IMR-90 (cell line): ENCODE measurements around the gene FADS2.

DNA sequence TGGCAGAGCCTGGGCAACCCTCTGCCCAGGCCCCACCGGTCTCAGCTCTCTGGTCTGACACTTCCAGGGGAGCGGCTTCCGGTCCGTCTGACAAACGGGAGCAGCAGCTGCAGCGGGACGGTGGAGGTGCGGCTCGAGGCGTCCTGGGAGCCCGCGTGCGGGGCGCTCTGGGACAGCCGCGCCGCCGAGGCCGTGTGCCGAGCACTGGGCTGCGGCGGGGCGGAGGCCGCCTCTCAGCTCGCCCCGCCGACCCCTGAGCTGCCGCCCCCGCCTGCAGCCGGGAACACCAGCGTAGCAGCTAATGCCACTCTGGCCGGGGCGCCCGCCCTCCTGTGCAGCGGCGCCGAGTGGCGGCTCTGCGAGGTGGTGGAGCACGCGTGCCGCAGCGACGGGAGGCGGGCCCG is 36.0 kb downstream of the CD6 start:
- RRBS: 7% methylated on average over 3 of the region's 46 CpGs
CAGE:
- cytosol, long polyA plus RNA: no peak
- long polyA plus RNA: no peak
- nucleus, long polyA plus RNA: no peak

- RRBS: no CpG with 5 or more reads among the region's 10 CpGs
CAGE:
- cytosol, long polyA plus RNA: no peak
- long polyA plus RNA: no peak
- nucleus, long polyA plus RNA: no peak
These were observed 52.1 kb downstream of the CD6 start for GRCh38 chr11:61023560-61024018.

DNA sequence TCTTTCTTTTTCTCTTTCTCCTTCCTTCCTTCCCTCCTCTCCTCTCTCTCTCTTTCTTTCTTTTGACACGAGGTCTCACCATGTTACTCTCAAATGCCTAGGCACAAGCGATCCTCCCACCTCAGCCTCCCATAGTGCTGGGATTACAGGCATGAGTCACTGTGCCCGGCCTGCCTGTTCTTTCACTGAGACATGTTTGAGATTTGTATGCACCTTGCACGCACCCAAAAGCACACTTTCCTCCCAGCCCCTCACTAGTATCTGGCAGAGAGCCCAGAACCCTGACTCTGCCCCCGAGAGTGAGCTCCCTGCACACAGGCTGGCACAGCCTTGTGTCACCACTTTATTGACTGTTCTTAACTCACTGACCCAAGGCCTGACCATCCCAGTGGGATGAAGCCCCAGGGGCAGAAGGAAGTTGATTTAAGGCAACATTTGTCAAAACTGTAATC is 56.9 kb downstream of the CD6 start:
- RRBS: no CpG with 5 or more reads among the region's 5 CpGs
CAGE:
- cytosol, long polyA plus RNA: no peak
- long polyA plus RNA: no peak
- nucleus, long polyA plus RNA: no peak

GRCh38 chr11:61061673-61061952 is 40.7 kb upstream of the CD5 start:
- RRBS: no CpG with 5 or more reads among the region's 1 CpG
CAGE:
- cytosol, long polyA plus RNA: no peak
- long polyA plus RNA: no peak
- nucleus, long polyA plus RNA: no peak

GRCh38 chr11:61153825-61154204 is 7.4 kb downstream of the VPS37C start:
- RRBS: no CpG with 5 or more reads among the region's 1 CpG
CAGE:
- cytosol, long polyA plus RNA: no peak
- long polyA plus RNA: no peak
- nucleus, long polyA plus RNA: no peak

GRCh38 chr11:61203706-61203961 is 319 bp downstream of the PGA3 start:
- RRBS: no CpG with 5 or more reads among the region's 2 CpGs
CAGE:
- cytosol, long polyA plus RNA: no peak
- long polyA plus RNA: no peak
- nucleus, long polyA plus RNA: no peak

GRCh38 chr11:61306896-61307371 is 11.8 kb upstream of the VWCE start:
- RRBS: no CpG with 5 or more reads among the region's 3 CpGs
CAGE:
- cytosol, long polyA plus RNA: no peak
- long polyA plus RNA: no peak
- nucleus, long polyA plus RNA: no peak

DNA sequence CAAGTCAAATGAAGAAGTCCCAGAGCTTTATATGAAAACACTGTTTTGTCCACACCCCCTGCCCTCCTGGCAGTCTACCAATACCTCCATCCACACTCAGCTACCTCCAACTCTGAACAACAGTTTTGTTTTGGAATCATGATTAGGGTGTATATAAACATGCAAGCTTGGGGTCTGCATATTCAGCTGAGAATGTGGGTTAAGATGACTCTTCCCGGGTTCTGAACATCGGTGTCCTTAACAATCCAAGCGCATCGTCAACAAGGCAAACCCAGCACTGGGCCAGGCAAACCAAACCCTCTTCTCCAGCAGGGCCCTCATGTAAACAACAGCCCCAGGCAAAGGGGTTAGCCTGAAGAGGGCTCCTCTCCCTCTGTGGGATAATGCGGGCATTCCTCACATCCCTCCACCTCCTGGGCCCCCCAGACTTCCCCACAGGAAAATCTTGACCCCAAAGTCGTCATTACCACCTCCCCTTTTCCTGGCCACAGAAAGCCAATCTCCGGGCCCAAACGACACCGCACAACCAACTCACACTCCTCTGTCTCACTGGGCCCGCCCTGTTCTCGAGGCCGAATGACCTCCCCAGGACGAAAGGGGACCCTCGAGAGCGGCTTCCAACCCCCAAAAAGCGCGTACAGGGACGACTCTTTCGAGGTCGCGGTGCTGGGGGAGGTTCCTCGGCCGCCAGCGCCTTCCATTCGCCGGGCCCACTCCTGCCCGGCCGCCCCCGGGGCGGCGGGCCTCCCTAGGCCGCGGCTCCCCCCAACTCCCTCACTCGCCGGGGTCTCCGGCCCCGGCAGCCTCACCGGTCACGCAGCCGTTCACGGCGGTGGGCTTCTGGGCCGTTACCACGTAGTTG is 575 bp downstream of the DDB1 start:
- RRBS: 1% methylated on average over 7 of the region's 44 CpGs
CAGE:
- cytosol, long polyA plus RNA: no peak
- long polyA plus RNA: no peak
- nucleus, long polyA plus RNA: no peak

GRCh38 chr11:61428935-61429631 is 692 bp downstream of the CPSF7 start:
- RRBS: no CpG with 5 or more reads among the region's 45 CpGs
CAGE:
- cytosol, long polyA plus RNA: no peak
- long polyA plus RNA: no peak
- nucleus, long polyA plus RNA: no peak

DNA sequence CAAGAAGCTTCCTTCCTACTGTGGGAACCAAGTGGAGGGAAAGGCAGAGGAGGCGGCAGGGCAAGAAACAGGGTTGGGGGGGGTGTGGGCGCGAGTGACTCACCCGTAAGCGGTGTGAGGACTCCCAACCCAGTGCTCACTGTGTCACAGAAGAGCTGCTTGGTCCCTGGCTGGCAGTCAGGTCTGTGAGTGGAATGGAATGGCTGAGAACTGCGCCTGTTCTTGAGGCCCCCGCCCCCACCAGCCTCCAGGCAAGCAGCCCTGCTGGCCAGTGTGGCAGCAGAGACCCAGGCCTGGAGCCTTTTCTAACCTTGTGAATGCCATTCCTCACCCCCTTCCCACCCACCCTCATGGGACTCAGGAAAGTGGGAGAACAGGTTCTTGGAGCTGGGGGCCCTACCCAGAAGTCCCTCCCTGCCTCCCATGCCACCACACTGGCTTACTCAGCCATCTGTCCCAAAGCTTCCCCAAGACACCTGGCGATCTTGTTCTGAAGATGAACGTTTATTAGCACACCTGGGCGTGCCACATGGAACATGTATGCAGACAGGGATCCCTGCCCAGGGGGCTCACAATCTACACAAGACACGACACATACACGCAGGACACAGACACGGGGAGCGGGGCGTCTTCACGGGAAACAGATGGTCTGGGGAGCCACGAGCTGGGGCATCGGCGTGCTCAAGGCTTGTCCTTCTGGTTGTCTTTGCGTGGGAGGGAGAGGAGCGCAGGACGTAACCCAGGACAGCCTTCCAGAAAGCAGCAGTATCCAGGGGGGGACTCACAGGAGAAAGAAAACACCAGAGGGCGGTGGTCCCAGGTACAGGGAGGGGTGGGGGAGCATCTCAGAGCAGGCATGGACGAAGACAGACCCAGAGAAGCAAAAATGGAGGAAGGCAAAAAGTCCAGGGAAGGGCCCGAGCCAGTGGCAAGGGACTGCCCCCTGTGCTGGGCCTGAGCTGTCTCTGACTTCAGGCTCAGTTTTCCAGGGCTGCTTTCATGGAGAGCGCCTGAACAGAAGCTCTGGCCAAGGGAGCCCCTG is 5.0 kb downstream of the LRRC10B start:
- RRBS: no CpG with 5 or more reads among the region's 26 CpGs
CAGE:
- cytosol, long polyA plus RNA: no peak
- long polyA plus RNA: no peak
- nucleus, long polyA plus RNA: no peak

DNA sequence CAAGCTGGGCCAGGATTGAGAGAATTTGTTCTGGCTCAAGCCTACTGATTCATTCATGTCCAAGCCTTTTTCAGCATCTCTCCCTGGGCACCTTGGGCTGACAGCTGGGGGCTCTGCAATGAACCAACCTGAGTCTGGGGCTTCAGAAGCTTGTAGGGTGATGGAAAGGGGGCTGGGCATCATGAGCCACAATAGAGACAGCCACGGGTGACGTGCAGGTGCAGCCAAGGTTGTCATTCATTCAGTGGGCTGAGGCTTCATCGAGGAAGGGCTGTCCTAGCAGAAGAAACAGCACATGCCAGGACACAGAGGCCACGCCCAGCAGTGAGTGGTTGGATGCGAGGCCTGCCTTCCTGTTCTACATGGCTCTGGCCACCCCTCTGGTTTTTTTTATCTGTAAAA is 19.9 kb upstream of the SYT7 start:
- RRBS: no CpG with 5 or more reads among the region's 5 CpGs
CAGE:
- cytosol, long polyA plus RNA: no peak
- long polyA plus RNA: no peak
- nucleus, long polyA plus RNA: no peak

- RRBS: 22% methylated on average over 1 of the region's 4 CpGs
CAGE:
- cytosol, long polyA plus RNA: no peak
- long polyA plus RNA: no peak
- nucleus, long polyA plus RNA: no peak
These were observed 17.2 kb downstream of the MYRF start for GRCh38 chr11:61769741-61769958.

GRCh38 chr11:61814120-61814682 is 2.6 kb downstream of the FADS1 start:
- RRBS: no CpG with 5 or more reads among the region's 14 CpGs
CAGE:
- cytosol, long polyA plus RNA: no peak
- long polyA plus RNA: no peak
- nucleus, long polyA plus RNA: no peak

DNA sequence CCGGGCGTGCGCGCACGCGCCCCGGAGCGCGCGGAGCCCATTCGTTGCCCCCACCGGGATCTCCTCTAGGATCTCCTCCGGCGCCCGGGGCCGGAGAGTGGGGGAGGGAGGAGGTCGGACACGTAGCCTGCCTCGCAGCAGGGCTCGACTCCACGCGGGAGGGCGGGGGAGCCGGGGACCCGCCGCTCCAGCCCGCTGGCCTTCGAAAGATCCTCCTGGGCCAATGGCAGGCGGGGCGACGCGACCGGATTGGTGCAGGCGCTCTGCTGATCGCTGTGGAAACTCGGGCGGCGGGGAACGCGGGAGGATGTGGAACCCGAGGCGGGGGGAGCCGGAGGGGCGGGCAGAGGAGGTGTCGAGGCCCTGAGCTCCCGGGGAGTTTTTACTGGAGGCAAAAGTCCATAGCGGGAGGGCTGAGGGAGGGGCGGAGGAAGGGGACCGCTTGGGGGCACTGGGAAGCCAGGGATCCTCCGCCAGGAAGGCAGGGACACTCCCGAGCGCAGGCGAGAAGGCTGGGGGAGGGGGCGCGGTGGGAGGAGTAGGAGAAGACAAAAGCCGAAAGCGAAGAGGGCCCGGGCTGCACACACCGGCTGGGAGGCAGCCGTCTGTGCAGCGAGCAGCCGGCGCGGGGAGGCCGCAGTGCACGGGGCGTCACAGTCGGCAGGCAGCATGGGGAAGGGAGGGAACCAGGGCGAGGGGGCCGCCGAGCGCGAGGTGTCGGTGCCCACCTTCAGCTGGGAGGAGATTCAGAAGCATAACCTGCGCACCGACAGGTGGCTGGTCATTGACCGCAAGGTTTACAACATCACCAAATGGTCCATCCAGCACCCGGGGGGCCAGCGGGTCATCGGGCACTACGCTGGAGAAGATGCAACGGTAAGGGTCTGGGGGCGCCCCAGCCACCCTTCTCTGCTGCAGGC is at the start of gene FADS2:
Gene FADS2, plus strand, starts transcription at position 579 of the 920 bp plus-strand sequence.
- RRBS: 2% methylated on average over 27 of the region's 83 CpGs
CAGE:
- cytosol, long polyA plus RNA: no peak
- long polyA plus RNA: no peak
- nucleus, long polyA plus RNA: no peak

DNA sequence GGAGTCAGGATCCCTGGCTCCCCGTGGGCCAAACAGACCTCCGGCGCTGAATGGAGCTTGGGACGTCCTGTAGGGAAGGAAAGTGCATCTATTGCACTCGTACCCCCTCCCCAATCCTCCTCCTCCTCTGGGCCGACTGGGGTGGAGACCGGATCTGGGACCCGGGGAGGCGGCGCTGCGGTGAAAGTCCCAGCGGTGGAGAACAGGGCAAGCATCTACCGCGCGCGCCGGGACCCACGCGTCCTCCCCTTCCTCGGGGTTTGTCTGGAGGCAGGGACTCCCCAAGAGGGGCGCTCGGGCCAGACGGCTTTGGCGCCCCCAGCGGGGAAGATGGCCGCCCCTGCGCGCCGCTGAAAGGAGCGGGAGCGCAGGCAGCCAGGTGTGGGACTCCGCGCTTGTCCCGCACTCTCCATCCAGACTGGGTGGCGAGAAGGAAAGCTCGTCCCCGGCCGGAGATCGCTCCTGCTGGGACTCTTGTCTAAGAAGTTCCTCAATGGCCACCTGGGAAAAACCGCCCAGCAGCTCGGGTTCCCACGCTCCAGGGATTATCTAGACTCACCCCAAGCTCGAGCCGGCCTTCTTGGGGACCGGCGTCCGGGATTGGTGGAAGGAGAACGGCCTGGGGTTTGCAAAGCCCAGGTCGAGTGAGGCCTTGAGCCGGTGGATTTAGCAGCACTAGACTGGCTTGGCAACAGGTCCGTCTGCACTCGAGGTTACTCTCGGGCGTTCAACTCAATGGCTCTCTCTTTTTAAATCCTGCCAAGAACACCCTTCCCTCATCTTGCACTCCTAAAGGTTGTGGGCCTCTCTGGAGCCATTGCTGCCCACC is 756 bp downstream of the FADS2 start:
- RRBS: 2% methylated on average over 19 of the region's 54 CpGs
CAGE:
- cytosol, long polyA plus RNA: no peak
- long polyA plus RNA: no peak
- nucleus, long polyA plus RNA: no peak

- RRBS: no CpG with 5 or more reads among the region's 19 CpGs
CAGE:
- cytosol, long polyA plus RNA: no peak
- long polyA plus RNA: no peak
- nucleus, long polyA plus RNA: no peak
These were observed 23.1 kb downstream of the FADS2 start for GRCh38 chr11:61850995-61851749.

- RRBS: no CpG with 5 or more reads among the region's 1 CpG
CAGE:
- cytosol, long polyA plus RNA: no peak
- long polyA plus RNA: no peak
- nucleus, long polyA plus RNA: no peak
These were observed 10.1 kb downstream of the FADS3 start for GRCh38 chr11:61881282-61881597.

GRCh38 chr11:61905319-61905671 is 12.1 kb downstream of the RAB3IL1 start:
- RRBS: 73% methylated on average over 6 of the region's 10 CpGs
CAGE:
- cytosol, long polyA plus RNA: no peak
- long polyA plus RNA: no peak
- nucleus, long polyA plus RNA: no peak

- RRBS: no CpG with 5 or more reads among the region's 9 CpGs
CAGE:
- cytosol, long polyA plus RNA: no peak
- long polyA plus RNA: no peak
- nucleus, long polyA plus RNA: no peak
These were observed 5.8 kb upstream of the RAB3IL1 start for GRCh38 chr11:61923132-61923572.

DNA sequence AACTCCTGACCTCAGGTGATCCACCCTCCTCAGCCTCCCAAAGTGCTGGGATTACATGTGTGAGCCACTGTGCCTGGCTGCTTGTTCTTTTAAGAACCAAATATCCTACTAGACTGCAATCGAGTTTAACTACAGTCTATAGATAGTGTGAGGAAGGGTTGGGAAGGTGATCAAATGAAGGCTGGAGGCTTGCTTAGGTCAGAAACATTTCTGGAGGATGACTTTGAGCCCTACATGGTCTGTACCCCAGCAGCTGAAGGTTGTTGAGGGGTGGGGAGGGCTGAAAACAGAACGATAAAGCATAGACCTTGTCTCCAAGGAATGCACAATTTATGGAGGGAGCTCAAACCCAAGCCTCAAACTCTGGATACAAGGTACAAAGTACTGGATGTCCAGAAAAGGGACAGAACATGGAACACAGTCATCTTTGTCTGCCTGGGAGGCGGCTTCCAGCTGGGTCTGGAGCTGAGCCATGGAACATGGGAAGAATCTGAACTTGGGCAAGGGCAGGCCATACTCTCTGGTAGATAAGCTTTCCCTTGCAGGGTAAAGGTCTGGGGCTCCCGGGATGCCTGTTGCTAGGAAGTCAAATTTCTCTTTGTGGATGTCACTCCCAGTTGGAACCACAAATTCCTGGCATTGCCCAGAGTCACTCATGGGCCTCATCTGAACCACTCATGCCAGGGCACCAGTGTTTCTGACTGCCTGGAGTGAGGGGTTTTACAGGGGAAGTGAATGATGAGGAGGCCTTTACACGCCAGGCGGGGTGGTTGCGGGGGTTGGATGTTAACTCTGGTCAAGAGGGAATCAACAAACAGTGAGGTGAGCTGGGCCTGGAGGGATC is 6.0 kb downstream of the FTH1 start:
- RRBS: no CpG with 5 or more reads among the region's 7 CpGs
CAGE:
- cytosol, long polyA plus RNA: no peak
- long polyA plus RNA: no peak
- nucleus, long polyA plus RNA: no peak